Iris pigment epithelial cell (primary cell): ENCODE measurements around the genes COX19, ZFAND2A and ELFN1.

GRCh38 chr7:967265-967934, 7.9 kb downstream of the COX19 start:
- RRBS = 85% methylated on average over 6 of the region's 40 CpGs

DNA sequence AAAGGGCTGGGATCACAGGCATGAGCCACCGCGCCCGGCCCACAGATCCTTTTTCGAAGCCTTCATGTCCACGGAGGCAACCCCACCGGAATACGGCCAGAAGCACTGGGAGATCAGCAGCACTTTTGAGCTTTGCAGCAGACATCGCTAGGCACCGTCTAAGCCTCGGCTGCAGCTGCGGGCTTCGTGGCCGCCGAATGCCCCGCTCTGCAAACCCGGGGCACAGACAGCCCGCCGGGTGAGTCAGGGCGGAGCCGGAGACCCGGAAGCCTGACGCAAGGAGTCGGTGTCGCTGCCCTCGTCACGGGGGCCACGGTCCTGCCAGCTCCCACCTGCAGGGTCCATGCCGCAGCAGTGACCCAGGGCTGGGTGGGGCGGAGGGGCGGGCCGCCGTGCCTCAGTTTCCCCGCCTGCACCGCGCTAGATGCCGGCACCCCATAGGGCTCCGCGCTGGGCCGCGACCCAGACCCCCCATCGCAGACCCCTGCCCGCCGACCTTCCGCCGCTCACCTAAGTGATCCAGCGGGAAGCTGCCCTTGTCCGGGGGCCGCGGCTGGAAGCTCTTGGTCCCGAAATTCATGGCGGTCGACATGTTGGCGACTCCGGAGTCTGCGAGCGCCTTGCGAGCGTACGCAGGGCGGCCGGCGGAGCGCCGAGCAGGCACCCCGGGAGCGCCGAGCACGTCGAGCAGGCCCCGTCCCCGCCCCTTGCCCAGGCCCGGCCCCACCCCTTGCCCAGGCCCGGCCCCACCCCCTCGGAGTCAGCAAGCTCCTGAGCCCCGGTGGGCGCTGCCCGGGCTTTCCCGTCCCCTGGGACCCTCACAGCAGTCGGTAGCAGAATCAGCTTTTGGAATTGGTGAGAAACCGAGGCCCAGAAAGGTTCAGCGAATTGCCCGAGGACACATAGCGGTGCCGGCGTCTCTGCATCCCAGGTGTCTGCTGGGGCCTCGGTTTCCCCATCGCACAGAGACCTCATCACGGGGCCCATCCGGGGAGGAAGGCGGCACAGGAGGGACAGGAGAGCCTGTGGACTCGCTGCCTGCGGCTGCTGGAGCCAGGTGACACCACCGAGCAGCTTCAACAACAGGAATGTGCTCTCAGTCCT, at the start of gene COX19:
COX19 (minus strand) TSS at position 632 of the 1,104 bp plus-strand sequence.
- RRBS = 9% methylated on average over 37 of the region's 93 CpGs

GRCh38 chr7:1025802-1026746, 18.3 kb upstream of the GPR146 start:
- RRBS = no CpG with 5 or more reads among the region's 36 CpGs

DNA sequence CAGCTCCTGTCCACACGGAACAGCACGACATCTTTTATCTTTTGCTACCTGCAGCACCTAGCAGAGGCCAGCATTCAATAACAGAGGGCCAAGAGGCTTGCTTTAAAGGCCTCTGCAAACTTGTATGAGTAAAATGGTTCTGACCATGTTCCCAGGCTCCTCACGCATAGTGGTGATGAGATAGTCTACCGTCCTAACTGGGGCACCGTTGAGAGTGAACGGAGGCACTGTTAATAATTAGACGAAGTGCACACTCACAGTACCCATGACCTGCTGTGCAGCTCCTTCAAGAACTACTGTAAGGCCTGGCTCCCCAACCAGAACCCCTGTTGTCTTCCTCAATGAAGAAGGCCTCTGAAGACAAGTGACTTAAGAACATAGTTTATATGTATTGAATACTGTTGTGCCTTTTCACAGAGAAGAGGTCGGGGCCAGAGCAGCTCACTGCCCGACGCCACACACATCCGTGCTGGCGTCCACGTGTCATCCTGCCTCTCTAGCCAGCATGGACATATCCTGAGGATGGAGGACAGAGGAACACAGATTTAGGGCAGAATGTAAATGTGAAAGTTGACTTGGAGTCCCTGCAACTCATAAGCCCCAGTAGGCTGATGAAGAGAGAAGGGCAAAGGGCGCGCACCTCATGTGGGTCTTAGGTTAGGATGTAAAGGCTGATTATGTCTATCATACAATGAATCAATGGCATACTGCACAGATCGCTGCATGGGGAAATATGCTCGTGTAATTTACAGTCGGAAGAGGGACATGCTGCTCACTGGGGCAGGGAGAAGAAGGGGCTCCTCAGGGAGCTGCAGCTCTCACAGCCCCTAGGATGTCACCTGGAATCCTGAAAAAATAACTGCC, 1.3 kb downstream of the GPR146 start:
- RRBS = no CpG with 5 or more reads among the region's 18 CpGs

GRCh38 chr7:1081837-1082363, 6.0 kb upstream of the GPER1 start:
- RRBS = no CpG with 5 or more reads among the region's 30 CpGs

- RRBS = no CpG with 5 or more reads among the region's 10 CpGs
These were observed 2.7 kb upstream of the GPER1 start for GRCh38 chr7:1085237-1085616.

- RRBS = no CpG with 5 or more reads among the region's 24 CpGs
These were observed 8.6 kb downstream of the GPER1 start for GRCh38 chr7:1096376-1096992.

DNA sequence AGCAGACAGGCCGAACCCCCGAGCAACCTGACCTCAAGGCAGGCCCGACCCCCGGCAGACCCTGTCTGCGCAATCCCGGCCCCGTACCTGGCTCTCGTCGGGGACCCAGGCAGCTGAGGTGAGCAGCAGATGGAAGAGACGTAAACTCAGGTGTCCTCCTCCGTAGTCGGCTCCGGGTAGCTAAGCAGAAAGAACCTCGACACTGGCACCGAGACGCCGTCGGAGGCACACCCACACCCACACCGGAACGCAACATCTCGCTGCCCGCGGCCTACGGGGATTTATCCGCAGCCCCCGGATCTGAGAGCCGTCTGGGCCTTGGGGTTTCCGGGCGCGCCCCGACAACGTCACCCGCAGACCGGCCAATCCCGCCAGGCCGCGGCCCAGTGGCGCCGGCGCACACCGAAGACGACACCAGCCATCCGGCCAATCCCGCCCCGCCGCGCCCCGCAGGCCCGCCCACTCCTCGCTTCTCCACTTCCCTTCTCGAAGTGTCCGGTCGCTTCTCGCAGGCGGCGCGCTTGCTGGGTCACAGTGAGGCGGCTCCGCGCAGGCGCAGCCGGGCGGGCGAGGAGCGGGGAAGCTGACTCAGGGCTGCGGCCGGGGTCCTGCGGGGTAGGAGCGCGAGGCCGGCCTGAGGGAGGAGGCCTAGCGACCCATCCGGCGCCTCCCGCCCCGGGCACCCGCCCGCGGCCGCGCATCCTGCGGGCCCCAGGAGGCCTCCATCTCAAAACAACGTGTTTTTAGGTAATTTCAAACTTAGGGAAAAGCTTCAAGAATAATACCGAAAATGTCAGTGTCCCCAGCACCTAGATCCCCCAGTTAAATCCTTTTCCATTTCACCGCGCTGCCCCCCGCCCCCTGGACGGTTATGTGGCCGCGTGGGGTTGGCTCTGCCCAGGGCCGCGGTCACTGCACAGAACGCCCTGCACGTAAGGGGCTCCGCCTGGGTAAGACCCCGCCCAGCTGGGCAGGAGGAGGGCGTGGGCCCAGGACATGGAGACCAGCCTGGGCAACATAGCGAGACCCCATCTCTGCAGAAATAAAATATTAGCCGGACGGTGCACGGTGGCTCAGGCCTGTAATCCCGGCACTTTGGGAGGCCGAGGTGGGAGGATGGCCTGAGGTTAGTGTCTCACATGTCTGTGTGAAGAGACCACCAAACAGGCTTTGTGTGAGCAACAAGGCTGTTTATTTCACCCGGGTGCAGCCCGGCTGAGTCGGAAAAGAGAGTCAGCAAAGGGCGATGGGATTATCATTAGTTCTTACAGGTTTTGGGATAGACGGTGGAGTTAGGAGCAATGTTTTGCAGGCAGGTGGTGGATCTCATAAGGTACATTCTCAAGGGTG, at the start of gene ZFAND2A:
ZFAND2A (minus strand) TSS at position 320 of the 1,350 bp plus-strand sequence.
- RRBS = 2% methylated on average over 49 of the region's 108 CpGs

DNA sequence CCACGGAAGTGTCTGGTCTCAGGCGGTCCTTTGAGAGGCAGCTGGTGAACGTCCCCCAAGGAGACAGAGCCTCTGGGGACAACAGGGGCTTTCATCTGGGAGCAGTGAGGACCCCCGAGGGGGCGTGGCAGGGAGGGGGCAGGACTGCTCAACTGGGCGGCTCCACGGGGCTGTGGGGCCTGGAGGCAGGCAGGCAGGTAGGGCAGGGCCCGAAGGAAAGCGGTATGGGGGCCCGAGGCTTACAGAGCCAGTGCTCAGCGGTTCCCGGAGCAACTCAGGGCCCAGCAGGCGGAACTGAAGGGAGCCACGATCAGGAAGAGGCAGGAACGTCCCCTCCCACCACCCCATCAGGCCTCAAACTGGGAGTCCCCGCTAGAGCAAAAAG, 21.4 kb upstream of the ZFAND2A start:
- RRBS = no CpG with 5 or more reads among the region's 16 CpGs

GRCh38 chr7:1431833-1432658, 27.2 kb downstream of the MICALL2 start:
- RRBS = 40% methylated on average over 4 of the region's 30 CpGs

GRCh38 chr7:1532124-1533030, 1.9 kb downstream of the MAFK start:
- RRBS = 3% methylated on average over 6 of the region's 34 CpGs

DNA sequence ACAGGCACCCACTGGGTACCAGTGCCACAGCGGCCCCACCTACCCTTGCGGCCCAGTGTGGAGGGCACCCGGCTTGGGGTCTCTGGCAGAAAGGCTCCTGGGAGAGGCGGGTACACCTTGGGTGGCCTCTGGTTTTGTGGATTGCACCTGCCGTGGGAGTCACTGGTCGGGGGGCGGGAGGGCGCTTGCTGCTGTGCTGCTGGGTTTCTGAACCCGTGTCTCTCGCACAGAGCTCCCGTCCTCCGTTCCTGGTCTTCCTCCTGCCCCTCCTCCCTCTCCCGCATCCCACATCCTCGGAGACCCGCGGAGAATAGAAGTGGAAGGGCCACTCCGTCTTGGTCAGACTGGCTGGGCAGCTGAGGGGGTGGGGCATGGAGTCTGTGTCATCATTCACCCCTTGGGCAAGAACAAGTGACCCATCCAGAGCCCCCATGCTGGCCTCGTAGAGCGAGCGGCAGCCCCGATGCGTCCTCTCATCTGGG, 3.9 kb downstream of the MAFK start:
- RRBS = no CpG with 5 or more reads among the region's 22 CpGs

DNA sequence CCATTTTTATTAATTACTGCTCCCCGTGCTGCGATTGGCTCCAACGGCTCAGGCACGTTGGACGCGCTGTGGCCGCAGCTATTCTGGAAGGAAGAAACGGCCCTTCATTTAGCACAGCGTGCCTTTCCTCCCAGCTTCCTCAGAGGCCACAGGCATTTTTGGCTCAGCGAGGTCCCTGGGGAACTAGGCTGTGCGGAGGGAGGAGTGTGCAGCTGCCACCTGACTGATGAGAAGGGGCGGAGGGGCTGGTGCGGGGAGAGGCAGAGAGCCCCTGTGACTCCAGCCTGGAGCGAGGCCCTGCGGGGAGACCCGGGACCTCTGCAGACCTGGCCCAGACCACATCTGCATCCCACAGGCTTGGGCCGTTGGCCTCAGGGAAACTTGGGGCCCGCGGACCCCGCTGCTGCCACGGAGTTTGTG, 22.8 kb upstream of the ELFN1 start:
- RRBS = no CpG with 5 or more reads among the region's 21 CpGs

DNA sequence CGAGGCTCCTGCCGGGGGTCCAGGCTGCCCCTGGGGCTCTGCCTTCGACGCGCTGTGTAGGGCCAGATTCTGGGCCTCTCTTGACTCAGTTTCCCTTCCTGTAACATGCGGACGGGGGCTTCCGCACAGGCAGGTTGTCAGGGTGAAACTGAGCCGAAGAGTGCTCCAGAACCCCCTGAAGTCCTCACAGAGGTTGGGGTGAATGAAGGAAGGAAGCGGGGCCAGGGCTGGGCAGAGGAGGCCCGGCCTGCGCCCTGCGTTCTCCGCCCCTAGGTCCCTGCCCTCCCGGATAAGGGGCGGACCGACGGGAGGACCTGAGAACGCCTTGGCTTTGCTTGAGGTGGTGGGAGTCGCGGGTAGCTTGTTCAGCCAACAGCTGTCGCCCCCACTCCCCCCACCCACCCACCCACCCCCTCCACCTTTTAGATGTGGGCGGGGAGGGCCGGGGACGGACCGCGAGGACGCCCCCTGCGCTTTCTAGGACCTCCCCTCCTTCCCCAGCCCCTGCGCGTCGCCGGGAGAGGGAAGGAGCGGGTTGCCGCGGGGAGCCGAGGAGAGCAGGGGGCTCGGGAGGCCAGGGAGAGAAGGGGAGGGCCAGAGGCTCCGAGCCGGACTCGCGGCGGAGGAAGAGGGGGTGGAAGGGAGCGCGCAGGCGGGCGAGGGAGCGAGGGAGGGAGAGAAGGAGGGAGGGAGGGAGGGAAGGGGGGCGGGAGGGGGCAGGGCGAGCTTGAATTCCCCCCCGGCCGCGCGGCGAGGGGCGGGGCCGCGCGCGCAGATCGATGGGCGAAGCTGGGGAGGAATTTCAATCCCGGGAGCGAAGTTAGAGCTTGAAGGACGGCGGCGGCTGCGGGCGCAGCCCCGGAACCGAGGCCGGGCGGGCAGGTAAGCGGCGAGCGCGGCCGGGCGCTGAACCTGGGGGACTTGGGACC, at the start of gene ELFN1:
ELFN1 (plus strand) TSS at position 805 of the 929 bp plus-strand sequence.
- RRBS = 4% methylated on average over 41 of the region's 79 CpGs

DNA sequence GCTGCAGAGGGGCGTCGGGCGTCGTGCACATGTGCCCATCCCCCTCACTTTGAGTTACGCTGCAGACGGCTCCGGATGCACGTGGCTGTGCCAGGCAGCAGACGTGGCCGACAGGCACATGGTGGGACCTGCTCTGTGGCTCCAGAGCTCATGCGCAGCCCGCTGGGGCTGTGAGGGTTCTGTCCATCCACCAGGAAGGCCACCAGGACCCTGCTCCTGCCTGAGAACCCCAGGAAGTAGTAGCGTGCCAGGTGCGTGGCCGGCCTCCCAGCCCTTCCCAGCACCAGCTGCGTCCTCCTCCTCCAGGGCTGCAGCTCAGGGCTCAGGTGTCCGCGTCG, 24.9 kb downstream of the ELFN1 start:
- RRBS = no CpG with 5 or more reads among the region's 19 CpGs

DNA sequence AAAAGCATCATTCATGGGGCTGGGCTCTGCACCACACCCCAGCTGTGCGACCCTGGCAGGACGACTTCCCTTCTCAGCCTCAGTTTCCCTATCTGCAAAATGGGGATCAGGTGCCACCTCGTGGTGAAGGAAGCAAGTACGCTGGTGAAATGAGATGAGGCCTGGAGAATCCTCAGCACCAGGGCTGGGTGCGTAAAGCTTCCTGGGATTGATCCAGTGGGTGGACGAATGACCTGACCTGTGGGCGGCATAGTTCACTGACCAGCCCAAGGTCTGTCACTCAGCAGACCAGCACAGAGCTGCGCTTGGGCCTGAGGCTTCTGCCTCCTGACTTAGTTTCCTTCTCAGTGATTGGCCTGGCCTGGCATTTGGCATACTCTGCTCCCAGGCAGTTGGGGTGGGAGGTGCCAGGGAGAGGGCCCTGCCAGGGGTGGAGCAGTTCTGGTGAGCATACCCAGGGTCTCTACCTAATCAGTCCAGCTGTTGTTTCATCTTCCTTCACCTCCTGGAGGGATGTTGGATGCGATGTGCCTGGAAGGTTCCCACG, 38.1 kb downstream of the ELFN1 start:
- RRBS = no CpG with 5 or more reads among the region's 10 CpGs

- RRBS = no CpG with 5 or more reads among the region's 20 CpGs
These were observed 223.0 kb downstream of the MAD1L1 start for GRCh38 chr7:2009622-2010272.

DNA sequence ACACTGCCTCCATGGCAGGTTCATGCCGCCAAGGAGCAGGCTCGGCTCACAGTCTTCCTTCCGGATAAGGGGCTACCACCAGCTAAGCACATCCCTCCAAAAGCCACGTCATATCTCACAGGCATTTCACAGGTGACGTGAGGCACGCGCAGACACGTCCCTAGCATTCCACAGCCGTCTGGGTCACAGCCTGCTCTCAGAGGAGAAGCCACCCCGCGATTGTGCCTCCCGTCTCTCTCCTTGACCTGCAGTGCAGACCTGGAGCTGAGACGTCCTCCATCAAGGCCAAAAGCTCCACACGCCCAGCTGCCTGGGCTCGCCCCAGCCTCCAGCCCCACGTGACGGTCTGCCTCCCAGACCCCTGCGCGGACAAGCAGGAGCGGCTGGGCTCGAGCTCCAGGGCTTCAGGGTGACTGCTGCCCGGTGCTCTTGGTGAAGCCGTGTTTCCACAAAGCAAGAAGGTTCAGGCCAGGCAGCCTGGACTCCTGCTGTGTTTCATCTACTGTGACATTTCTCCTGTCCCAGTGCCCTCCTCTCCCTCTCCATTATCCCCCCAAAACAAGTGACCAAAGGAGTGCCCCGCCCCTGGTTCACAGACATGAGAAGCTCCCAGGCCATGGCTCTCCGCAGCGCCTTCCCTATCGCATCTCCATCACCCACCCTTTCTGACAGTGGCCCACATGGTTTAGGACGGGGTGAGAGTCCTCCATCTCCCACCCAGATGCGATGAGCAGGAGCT, 113.9 kb downstream of the MAD1L1 start:
- RRBS = no CpG with 5 or more reads among the region's 29 CpGs

- RRBS = no CpG with 5 or more reads among the region's 14 CpGs
These were observed 17.1 kb downstream of the EIF3B start for GRCh38 chr7:2371633-2372257.

DNA sequence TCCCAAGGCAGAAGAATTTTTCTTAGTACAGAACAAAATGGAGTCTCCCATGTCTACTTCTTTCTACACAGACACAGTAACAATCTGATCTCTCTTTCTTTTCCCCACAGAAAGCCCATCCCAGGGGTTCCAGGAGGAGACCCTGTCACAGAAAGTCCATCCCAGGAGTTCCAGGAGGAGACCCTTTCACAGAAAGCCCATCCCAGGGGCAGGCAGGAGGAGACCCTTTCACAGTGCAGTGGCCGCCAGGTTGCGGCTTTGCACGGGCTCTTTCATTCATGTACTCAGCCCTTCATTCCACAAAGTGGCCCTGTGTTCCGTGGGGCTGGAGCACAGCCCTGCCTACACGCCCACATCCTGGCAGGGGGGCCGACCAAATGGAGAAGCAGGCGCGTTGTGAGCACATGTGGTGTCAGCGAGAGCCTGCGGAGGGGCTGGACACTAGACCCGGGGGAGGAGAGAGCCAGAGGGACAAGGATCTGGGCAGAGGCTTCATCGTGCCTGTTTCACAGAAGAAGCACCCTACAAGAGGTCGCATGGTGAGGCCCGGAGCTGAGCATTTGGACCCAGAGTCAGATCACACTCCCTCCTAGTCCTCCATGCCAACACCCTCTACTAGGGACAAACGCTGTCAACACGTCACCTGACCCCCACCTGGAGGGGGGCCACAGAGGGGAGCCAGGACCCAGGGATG, 13.0 kb upstream of the CHST12 start:
- RRBS = 24% methylated on average over 1 of the region's 16 CpGs